ENCODE data around the genes PKN1 and ADGRE3.

DNA sequence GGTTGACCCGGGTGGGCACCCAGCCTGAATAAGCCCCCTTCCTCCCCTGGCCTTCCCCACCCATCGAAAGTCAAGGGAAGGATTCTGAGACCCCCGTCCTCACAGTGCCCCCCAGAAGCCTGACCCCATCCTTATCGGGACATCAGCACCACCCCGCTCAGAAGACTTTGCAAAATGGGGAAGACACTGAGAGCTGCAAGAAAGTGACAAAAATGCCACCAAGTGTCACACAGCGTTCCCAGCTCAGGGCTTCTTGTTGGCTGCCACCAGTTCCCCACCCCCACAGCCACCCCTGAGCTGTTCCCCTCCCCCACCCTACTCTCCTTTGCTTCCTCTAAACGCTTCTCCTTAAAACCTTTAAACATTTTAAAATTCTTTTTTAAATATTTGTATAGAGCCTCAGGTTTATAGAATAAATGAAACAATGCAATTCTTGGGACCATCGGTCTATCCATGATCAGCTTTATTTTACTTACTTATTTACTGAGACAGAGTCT is 8.8 kb upstream of the ADGRE5 start:
- RRBS = no CpG with 5 or more reads among the region's 8 CpGs

DNA sequence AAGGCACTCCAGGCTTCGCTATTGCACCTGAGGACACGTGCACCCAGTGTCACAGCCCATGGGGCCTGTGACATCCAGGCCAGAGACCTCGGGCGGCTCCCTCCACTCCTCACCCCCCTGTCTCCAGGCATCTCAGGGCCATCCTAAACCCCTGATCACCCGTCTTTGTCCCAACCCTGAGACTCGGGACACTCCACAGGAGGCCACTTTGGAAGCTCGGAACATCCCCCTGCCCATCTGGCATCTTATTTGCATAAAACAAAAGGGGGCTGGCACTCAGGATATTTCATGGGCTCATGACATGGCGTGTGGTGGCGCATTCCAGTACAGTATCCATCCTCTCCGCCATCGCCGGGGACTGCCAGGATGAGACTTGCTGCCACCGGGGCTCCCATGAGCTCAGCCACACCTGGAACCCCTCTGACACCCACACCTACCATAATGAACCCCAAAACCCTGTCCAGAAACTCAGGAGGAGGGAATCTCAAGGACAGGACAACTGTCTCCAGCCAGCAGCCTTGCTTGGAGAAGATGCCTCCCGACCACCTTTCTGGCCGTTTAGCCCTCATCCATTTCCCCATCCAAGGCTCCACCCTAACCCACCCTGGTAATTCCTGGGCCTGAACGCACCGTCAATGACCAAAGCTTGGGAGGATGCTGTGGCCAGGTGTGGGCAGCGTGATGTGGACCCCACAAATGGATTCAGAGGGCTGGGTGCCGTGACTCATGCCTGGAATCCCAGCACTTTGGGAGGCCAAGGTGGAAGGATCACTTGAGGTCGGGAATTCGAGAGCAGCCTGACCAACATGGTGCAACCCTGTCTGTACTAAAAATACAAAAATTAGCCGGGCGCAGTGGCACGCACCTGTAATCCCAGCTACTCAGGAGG is 13.3 kb downstream of the ADGRE5 start:
- RRBS = no CpG with 5 or more reads among the region's 24 CpGs

- RRBS = no CpG with 5 or more reads among the region's 26 CpGs
Measured at GRCh38 chr19:14395200-14396251, 14.3 kb downstream of the ADGRE5 start.

- RRBS = no CpG with 5 or more reads among the region's 9 CpGs
Measured at GRCh38 chr19:14416071-14416690, 3.0 kb downstream of the DDX39A start.

DNA sequence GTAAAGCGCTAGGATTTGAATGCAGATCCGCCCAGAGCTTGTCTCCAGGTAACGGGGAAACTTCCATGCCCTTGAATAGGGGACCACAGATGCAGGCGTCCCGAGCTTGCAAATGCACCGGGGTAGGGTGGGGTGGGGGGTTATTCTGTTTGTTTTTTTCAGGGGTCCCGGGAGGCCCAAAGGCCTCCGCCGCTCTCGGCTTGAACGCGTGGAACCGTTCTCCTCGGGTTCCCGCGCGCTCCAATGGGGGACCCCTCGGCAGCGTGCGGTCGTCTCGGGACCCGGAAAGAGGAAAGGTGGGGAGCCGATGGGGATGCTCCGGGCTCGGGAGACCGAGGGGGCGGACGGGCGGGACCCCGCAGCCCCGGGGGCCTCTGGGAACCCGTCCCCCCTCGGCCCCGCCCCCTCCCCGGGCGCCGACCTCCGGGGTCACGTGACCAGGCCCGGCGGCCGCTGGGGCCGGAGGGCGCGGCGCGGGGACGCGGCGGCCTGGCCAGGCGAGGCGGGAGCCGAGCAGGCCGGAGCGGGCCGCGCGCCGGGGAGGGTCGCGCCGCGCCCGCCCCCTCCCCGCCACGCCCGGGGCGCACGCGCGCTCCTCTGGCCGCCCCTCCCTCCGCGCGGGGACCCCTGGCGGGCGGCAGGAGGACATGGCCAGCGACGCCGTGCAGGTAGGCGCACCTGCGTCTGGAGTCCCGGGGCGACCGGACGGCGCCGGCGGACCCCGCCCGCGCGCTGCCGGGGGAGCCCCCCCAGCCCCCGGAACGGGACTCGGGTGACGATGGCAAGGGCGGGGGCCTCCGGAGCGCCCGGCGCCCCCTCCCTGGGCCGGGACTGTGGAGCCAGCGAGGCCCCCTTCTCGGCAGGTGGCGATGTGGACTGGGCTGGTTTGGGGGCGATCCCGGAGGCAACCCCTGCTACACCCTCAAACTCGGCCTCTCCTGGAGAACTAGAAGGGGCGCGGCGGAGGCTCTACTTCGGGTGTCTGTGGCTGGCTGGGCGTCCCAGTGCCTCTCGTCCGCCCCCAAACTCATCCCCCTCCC is at the start of gene PKN1:
PKN1 (plus strand) TSS at position 432 of the 1,040 bp plus-strand sequence.
- RRBS = 2% methylated on average over 64 of the region's 118 CpGs

DNA sequence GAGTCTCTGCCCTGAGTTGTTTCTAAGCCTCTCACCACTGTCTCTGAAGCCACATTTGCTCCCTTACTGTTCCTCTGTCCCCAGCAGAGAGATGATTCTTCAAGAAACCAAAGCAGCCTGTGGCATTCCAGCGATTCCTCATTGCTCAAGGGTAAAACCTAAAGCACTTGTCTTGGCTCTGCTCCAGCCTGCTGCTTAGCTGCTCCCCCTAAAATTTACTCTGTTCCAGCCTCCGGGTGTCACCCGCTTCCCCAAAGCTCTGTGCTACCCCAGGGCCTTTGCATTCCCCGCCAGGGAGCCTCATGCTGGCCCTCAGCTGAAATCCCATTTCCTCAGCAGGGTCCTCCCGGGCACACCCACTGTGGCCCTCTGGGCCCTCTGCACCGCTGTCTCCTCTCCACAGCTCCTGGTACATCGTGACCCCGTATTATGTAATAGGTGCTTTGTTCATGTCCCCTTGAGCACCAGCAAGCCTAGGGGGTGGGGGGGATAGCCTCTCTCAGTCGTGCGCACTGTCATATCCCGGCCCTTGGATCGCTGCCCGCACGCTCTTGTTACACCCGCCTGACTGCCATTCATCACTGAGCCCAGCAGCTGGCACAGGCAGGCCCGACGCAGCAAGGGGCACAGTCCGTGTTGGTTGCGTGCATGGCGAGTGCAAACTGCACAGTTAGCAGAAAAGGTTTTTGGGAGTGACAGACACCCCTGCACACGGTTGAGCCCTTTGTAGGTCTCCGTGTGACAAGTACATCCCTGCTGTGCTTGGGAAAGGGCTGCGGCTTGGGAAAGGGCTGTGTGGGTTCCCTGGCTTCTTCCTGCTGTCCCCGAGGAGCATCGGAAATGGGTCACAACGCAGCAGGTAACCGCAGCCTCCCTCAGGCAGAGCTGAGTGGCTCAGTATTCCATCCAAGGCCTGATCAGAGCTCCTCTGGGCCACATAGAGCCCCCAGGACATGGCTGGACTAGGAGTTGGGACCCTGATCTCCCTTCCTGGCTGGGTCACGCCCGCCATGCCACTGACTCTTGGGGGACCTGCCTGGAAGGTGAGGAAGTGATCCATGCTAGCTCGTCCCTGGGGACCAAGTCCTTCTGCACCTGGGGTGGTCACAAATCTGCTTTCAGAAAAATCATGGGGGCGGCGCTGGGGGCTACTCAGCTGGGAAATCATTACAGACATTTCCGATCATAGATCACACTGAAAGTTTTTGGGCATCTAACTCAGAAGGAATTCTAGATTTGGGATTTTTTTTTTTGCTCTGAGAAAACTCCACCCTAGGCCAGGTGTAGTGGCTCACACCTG is 16.1 kb downstream of the TECR start:
- RRBS = 93% methylated on average over 1 of the region's 33 CpGs

- RRBS = 84% methylated on average over 2 of the region's 11 CpGs
Measured at GRCh38 chr19:14554246-14554836, 17.5 kb downstream of the NDUFB7 start.

- RRBS = no CpG with 5 or more reads among the region's 25 CpGs
Measured at GRCh38 chr19:14565443-14565830, 6.4 kb downstream of the NDUFB7 start.

DNA sequence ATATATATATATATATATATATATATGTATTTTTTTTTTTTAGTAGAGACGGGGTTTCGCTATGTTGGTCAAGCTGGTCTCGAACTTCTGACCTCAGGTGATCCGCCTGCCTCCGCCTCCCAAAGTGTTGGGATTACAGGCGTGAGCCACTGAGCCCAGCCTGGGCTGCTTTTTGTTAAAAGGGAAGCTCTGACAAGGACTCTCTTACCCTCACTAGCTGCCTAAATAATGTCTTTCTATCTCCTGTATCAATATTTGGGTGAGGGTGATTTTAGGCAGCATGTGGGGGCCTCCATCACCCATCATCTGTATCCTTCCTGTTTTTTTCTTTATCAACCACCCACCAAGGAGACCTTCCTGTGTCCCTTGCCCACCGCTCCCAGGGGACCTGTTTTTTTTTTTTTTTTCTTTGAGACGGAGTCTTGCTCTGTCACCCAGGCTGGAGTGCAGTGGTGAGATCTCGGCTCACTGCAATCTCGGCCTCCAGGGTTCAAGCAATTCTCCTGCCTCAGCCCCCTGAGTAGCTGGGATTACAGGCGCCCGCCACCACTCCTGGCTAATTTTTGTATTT is 5.3 kb upstream of the NDUFB7 start:
- RRBS = no CpG with 5 or more reads among the region's 12 CpGs

DNA sequence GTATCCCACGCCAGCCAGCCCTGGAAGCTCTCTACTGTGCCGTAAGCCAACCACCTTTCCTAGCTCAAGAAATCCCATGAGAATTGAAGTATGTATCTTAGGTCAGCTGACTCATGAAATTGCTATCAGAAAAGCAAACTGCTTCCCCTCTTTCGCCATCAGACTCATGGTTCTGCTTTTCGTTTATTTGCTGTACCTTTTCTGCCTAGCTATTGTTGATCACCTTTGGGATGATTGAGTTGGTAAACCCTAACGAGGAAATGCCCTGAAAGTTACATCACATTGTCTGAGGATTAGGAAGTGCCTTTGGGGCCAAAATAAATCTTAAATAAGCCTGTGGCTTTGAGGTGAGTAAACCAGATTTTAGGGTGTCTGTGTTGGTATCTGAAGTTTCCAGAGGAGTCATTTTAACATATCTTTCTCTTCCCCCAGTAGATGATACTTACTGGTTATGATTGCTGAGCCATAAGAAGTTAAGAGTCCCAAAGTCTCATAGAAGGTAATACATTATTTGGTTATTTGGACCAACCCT is at the start of gene ADGRE3:
ADGRE3 (minus strand) TSS at position 61 of the 532 bp plus-strand sequence.
- RRBS = no CpG with 5 or more reads among the region's 5 CpGs

DNA sequence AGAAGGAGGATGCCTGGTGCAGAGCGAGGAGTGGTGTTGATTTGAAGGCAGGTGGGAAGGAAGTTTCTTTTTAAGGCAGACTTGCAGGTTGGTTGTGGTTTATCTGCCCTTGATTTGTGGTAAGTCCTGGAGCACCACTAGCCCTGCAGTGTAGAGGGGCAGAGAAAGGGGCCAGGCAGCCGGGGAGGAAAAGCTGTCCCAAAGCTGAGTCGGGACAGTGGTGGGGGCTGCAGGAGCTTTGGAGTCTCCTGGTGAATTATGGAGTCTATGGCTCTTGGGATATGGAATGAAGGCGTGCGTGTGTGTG is 24.8 kb downstream of the ZNF333 start:
- RRBS = no CpG with 5 or more reads among the region's 5 CpGs

- RRBS = no CpG with 5 or more reads among the region's 5 CpGs
Measured at GRCh38 chr19:14732891-14733912, 43.4 kb downstream of the ZNF333 start.

GRCh38 chr19:15123629-15124446 is 1.7 kb downstream of the ILVBL start:
- RRBS = no CpG with 5 or more reads among the region's 6 CpGs

- RRBS = no CpG with 5 or more reads among the region's 9 CpGs
Measured at GRCh38 chr19:15124502-15124907, 1.1 kb downstream of the ILVBL start.

- RRBS = 87% methylated on average over 6 of the region's 42 CpGs
Measured at GRCh38 chr19:15170125-15170863, 30.5 kb downstream of the NOTCH3 start.

DNA sequence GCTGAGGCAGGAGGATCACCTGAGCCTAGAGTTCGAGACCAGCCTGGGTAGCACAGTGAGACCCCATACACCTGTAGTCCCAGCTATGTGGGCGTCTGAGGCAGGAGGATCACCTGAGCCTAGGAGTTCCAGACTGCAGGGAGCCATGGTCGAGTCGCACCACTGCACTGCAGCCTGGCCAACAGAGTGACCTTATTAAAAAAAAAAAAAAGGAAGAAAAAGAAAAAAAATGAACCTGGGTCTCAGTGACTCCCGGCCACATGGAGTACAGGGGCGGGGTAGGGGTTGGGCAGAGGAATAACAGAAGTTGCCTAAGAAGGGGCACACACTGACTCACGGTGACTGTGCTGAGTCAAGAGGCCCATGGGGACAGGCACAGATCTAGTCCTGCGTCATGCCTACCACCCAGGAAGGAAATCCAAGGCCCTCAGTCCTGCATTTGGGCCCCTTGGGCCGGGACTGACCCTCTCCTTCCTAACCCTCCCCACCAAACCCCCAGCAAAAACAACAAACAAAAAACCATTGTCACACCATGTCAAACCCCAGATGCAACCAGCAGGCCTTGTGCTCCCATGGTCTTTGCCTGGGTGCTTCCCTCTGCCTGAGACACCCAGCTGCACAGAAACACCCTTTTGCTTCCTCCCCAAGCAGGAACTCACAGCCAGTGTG is 9.4 kb upstream of the NOTCH3 start:
- RRBS = no CpG with 5 or more reads among the region's 9 CpGs

- RRBS = no CpG with 5 or more reads among the region's 7 CpGs
Measured at GRCh38 chr19:15220865-15221294, 11.4 kb downstream of the EPHX3 start.

- RRBS = no CpG with 5 or more reads among the region's 27 CpGs
Measured at GRCh38 chr19:15223937-15224505, 8.2 kb downstream of the EPHX3 start.

DNA sequence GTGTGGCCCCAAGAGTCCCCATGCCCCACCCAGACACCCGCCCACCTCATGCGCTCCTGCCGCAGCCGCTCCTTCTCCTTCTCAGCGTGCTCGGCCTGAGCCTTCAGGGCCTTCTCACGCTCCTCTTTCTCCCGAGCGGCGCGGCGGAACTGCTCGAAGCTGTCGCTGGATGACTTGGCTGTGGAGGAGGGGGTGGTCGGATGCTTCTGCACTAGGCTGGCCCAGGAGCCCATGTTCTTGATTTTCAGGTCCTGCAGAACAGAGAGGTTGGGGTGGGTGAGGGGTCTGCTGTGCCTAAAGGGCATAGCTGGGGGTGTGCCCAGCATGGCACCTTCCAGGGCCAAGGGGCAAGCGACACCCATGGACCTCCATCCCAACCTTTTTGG is 6.8 kb upstream of the EPHX3 start:
- RRBS = no CpG with 5 or more reads among the region's 16 CpGs

GRCh38 chr19:15293032-15293618 is 39.2 kb downstream of the BRD4 start:
- RRBS = no CpG with 5 or more reads among the region's 12 CpGs